ENCODE measurements around a stretch of chr19.

GRCh38 chr19:30374651-30375485 is 2.7 kb downstream of the ZNF536 start:
- RRBS = 3% methylated on average over 35 of the region's 96 CpGs

- RRBS = no CpG with 5 or more reads among the region's 40 CpGs
Observed at GRCh38 chr19:30669341-30670370, 297.5 kb downstream of the ZNF536 start.

DNA sequence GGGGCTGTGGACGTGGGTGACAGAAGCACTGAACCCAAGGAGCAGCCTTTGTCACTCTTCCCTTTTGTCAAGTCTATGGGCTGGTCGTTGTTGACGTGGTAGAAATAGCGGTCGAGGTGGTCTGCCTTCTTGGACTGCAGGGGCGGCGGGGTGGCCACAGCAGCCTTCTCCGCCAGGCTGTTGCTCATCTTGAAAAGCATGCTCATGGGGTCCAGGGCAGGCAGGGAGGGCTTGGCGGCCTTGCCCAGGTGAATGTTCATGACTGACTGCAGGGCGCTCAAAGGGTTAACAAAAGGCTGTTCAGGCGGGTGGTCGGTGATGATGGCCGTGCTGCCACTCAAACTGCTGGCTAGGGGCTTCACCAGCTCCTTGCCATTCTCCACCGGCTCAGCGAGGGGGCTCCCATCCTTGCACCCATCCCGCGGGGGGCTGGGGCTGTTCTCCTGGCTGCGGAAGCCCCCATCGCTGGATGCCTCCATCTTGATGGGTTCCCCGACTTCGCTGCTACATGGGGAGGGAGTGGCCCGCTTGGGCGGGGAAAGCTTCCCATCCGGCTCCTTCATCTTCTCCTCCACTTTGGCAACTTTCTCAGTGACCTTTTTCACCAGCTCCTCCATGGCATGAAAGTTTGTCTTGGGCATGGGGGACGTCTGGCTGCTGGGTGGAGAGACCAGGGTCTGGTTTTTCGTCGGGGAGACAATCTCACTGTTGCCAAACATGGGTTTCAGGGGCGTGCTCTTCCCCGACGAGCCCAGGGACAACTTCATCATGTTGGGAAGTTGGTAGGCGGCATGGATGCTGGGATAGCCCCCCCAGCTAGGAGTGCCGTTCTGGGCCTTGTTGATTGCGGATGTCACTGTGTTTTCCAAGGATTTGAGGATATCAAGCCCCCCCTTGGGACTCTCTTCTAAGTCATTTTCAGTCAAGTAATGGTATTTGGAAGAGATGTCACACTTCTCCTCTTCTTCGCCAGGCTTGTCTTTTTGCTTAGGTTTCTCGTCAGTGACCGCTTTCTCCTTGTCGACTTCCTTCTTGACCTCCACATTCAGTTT is 71.6 kb downstream of the TSHZ3 start:
- RRBS = no CpG with 5 or more reads among the region's 37 CpGs

GRCh38 chr19:31316706-31317088 is 32.5 kb downstream of the TSHZ3 start:
- RRBS = no CpG with 5 or more reads among the region's 7 CpGs

GRCh38 chr19:31351573-31352496 is 2.6 kb upstream of the TSHZ3 start:
- RRBS = 3% methylated on average over 24 of the region's 73 CpGs

- RRBS = no CpG with 5 or more reads among the region's 20 CpGs
Observed at GRCh38 chr19:31354786-31355487, 5.7 kb upstream of the TSHZ3 start.

GRCh38 chr19:32340258-32340784 is 5.1 kb upstream of the ZNF507 start:
- RRBS = no CpG with 5 or more reads among the region's 9 CpGs

DNA sequence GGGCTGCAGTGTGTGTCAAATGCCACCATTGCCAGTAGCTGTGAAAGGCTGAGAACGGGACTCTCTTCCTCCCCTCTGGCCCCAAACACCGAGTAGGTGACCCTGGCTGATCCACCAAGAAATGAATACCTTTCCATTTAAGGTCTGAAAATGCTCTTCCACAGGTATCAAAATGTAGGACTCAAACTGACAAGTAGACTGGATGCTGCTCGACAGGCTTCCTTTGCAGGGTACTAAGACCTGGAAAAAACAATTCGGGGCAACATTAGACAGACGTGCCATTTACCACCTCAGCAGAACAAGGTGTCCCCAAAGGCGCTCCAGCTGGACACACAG is 25.5 kb downstream of the ANKRD27 start:
- RRBS = no CpG with 5 or more reads among the region's 6 CpGs

- RRBS = no CpG with 5 or more reads among the region's 16 CpGs
Observed at GRCh38 chr19:32693226-32694050, 1.8 kb downstream of the NUDT19 start.

DNA sequence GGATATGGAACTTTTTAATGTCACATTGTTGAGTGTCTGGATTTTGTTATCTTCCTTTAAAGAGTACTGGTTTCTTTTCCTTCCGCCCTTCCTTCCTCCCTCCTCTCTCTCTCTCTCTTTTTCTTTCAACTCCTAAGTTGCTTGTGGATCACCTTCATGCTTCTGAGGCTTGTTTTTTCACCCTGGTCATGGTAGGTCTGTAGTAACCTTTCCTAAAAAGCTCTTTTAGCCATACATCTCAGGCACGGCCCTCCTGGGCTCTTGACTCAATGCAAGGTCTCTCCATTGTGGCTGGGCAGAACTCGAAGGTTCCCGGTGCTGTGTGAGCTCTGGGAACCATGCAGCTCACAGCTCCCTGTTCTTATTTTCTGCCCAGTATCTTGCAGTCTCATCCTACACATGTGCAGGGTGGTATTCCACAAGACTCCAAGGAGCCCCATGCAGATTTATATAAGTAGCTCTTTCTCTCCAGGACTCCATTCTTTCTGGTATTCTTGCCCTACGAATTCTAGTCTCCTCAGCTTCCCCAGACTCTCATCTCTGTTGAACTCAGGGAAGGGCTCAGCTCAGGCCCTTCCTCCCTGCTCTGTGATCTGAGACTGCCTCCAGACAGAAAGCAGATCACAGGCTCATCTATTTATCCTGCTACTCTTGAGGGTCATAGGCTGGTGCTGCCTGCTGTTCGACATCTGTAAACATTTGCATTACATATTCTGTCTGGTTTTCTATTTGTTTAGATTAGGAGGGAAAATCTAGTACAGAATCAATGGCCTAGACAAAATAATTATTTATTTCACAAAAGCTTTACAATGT is 43.3 kb downstream of the CEP89 start:
- RRBS = no CpG with 5 or more reads among the region's 6 CpGs

- RRBS = 6% methylated on average over 14 of the region's 41 CpGs
Observed at GRCh38 chr19:33063232-33064183, 1.2 kb downstream of the RHPN2 start.

- RRBS = no CpG with 5 or more reads among the region's 19 CpGs
Observed at GRCh38 chr19:33177972-33178623, 16.0 kb upstream of the LRP3 start.

DNA sequence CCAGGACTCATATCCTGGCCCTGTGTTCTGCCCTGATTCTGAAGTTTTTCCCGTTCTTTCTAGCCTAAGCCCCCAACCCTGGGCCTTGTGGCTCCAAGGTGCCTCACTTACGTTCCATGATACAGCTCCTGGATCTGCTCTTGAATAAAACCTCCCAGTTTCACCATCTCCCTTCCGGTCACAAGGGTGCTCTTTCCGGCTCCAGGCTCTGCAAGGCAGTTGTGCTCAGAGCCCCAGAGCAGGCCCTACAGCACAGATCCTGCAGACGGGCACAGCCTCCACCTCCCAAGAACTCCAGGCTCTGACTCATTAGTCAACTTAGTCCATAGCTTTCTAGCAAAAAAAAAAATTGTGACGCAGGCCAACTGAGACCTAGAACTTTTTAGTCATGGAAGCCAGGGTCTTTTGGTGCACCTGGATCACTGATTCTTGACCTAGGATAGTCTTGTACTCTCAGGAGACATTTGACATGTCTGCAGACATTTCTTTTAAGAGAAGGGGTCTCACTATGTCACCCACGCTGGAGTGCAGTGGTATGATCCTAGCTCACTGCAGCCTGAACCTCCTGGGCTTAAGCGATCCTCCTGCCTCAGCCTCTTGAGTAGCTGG is 34.0 kb upstream of the SLC7A10 start:
- RRBS = no CpG with 5 or more reads among the region's 8 CpGs

DNA sequence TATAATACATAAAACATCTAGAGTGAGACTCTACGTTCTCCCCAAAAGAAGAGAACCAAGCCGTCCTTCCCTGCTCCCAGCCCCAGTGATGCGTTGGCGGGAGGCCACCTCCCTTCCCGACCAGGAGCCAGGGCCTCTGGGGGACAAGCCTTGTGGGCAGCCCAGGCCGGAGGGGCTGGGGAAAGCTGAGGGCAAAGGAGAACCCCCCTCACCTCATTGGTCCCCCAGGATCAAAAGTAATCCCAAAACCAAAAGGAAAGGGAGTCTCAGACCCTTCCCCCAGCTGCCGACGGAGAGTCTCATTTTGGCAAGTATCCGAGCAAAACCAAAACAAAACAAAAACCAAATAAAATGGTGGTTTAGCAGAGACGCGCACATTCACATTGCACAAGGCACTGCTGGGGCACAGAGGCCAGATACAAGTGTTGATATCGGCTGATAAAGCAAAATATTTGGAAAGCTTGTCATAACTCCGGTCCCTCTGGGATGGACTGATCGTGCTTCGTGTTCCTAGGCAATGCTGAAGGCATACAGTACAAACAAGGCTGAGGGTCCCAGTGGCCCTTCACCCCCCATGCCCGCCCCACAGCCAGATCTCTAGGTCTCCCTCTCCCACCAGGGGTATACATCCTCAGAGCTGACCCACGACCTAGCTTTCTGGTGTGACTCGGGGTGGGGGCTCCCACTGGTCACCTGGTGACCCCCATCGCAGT is 2.2 kb downstream of the CEBPA start:
- RRBS = no CpG with 5 or more reads among the region's 19 CpGs

DNA sequence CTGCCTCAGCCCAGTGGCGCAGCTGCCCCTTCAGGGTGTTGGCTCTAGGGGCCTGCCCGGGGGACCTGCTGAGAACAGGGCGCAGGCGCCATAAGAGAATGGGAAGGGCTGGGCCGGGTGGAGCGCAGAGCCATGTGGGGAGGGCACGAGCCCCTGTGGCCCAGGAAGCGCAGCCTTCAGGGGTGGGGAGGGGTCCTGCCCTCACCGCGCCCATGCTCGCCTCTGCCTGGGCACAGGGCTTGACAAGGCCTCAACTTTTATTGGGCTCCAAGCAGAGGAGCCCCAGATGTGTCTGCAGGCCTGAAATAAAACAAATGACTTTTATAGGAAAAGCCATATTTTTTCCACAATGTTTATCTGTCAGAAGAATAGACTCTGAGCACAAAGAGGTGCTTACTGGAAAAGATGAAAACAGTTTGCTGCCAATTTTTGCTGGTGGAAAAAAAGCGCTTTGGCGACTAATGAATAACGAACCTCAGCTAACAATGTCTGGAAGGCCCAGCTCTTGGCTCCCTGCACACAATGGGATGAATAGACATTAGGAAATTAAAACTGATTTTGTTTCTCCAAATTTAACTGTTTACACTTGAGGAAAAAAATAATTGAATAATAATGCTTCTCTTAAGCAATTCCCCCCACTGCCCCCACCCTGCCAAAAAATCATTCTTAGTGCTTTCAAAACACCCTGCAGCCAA is 16.4 kb downstream of the CEBPG start:
- RRBS = 82% methylated on average over 4 of the region's 14 CpGs

DNA sequence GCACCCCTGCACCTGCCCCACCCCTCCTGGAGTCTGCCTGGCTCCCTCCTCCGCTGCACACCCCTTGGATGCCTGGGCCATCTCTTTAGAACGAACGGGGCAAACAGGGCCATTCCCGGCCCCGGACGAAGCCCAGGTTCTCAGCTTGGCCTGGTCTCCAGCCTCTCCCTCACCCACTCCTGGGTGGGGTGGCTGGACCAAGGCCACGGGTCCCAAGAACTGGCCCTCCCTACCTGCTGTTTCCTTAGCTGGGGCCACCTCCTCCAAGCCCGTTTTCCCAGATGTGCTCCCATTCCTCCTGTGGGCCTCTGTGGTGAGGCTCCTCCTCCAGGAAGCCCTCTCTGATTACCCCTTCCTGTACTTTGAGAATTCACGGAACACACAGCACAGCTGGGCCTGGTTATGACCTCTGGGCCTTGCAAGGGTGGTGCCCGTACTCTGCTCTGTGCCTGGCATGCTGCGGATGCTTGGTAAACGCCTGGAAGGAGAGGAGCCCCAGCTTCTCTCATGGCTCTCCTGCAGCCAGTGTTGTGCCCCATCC is 21.4 kb downstream of the CEBPG start:
- RRBS = no CpG with 5 or more reads among the region's 12 CpGs

DNA sequence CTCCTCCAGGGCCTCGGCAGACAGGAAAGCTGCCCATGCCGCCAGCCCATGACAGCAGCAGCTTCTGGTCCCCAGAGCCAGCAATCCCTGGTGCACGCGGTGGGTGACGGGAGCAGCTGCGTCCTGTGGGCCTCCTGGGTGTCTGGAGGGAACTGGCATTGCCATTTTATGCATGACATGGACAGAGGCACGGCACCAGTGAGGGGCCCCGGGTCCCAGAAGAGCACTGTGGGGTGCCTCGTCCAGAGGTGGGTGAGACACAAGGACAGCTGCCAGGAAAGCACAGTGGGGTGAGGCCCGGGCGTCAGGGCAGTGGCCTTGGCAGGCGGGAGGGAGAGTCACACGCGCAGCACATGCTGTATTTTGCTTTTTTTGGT is 32.3 kb downstream of the CEBPG start:
- RRBS = 89% methylated on average over 3 of the region's 14 CpGs

DNA sequence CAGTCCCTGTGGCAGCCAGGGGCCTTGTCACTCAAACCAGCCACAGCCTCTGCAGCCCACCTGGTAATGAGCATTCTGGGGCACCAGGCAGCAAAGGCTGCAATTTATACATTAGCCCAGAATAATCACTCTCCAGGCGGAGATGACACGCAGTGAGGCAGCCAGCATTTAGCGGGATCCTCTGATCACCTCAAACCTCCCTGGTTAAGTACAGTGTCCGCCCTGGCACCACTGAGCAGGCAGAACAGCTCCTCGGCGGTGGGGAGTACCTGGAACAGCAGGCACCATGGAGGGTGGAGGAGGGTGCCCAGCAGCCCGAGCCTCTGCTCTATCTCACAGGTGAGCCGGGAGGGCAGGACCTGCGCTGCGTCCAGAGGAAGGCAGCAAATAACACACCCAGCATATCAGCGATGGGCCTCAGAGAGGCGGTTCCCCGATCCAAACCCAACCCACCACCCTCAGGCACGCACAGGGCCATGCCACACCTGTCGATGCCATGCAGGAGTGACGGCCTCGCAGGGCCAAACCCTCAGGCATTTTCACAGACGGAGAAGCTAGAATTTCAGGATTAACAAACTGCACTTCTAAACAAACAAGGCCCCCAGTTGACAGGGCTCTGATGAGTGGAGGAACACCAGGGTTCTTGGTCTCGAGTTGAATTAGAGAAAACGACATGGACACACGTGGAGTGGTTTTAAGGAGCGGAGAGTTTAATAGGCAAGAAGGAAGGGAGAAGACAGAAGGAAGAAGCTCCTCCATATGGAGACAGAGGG is 11.8 kb downstream of the PEPD start:
- RRBS = no CpG with 5 or more reads among the region's 22 CpGs

- RRBS = no CpG with 5 or more reads among the region's 5 CpGs
Observed at GRCh38 chr19:33701127-33701470, 79.3 kb downstream of the CHST8 start.

DNA sequence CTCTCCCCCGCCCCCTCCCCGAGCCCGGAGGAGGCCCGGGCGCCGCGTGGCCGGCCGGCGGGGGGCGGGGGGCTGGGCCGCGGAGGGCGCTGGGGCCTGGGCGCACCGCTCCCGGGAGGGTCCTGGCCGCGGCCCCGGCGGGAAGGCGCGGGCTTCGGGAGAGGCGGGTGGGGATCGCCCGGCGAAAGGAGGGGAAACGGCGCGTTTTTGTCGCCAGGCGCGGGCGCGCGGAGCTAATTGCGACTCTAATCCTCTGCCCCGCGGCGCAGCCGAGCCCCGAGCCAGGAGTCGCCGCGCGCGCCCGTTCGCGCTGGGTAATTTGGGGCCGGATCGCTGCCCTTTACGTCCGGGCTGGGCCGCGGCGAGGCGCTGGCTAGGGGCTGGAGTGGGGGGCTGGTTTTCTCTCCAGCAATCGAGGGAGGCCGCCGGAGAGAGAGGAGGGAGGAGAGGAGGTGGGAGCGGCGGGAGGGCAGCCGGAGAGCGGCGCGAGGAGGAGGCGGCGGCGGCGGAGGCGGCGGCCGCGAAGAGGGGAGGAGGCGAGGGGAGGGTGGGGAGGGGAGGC is 377 bp upstream of the KCTD15 start:
- RRBS = 2% methylated on average over 29 of the region's 77 CpGs